Renal cortical epithelial cell (primary cell): ENCODE results near the gene GET4.

DNA sequence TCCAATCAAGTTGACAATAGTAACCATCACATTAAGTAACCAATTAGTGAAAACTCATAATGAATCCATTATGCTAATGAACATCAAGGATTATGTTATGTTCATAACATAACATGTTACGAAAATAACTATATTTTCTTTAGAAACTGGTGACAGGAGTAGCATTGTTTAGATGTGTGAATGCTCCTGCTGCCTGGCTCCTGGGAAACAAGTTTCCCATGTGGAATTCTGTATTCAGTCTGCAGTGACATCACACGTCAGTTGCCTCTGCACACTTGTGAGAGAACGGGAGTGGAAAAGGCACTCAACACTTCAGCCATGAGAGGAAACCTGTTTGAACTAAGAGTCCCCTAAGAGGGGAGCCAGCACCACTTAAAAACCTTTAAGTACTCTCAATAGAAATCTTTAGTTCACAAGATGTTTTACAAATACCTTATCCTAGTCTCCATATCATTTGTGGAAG is 140.3 kb upstream of the FAM20C start:
- RRBS = no CpG with 5 or more reads among the region's 3 CpGs

GRCh38 chr7:84034-84574 is 108.3 kb upstream of the FAM20C start:
- RRBS = no CpG with 5 or more reads among the region's 20 CpGs

DNA sequence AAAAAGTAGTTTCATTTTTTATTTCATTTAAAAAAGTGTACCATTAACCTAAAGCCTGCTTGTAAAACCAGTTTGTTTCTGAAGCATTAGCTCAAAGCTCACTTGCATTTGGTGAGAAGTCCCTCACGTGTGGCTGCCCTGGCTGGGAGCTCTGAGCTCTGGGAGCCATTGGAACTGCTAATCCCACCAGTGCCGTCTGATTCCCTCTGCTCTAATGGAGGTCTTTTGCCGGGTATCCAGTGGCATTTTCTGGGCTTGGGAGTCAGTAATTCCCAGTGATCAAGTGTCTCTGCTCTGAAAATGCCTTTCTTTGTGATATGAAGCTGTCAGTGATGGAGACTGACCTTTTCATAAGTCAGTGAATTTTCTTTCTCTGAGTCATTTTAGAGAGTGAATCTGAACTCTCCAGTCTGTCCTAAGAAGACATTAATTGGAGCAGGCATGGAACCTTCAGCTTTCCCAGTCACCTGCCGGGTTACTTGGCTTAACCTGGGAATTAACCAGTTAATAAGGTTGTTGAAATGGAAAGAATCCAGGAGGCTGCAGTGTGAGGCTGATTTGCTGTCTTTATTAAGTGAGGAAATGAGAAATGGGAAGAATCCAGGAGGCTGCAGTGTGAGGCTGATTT is 36.8 kb upstream of the FAM20C start:
- RRBS = no CpG with 5 or more reads among the region's 4 CpGs

- RRBS = no CpG with 5 or more reads among the region's 25 CpGs
Measured at GRCh38 chr7:189641-190515, 2.5 kb upstream of the FAM20C start.

GRCh38 chr7:201955-202529 is 9.7 kb downstream of the FAM20C start:
- RRBS = no CpG with 5 or more reads among the region's 13 CpGs

DNA sequence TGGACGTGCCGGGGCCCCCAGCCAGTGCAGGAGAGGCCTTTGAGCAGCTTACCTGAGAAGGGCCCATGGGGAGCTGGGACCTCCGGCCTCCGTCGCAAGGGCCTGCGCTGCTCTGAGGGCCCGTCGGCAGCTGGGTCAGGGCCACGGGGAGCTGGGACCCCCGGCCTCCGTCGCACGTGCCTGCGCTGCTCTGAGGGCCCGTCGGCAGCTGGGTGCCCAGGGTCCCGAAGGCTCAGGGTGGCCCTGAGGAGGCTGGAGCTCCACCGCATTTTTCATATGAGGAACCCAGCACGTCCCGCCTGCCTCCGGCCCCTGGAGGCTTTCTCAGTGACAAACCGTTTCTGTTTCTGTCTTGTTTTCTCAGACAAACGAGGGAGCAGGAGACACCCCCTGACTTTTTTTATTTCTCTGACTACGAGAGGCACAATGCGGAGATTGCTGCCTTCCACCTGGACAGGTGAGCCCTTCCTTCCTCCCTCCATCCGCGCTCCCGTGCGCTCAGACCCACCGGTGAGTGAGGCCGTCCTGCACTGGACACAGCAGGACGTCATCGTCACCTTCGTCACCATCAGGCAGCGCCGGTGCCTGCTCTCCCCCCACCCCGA is 43.8 kb upstream of the FOXL3 start:
- RRBS = 92% methylated on average over 9 of the region's 37 CpGs

DNA sequence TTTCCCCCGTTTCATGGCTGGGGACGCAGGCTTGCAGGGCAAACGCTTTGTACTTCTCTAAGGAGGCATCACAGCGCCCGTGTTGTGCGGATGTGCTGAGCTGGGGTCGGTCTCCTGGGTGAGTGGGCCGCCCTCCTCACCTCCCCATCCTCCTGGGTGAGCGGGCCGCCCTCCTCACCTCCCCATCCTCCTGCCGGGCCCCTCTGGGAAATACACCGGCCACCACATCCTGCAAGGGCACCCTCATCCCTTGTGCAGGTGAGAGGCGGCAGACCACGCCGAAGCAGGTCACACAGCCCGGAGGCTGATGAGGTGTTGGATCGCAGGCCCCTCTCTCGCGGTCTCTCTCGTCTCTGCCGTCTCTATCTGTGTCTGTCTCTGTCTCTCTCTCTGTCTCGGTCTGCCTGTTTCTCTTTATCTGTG is 30.9 kb upstream of the FOXL3 start:
- RRBS = 89% methylated on average over 5 of the region's 22 CpGs

DNA sequence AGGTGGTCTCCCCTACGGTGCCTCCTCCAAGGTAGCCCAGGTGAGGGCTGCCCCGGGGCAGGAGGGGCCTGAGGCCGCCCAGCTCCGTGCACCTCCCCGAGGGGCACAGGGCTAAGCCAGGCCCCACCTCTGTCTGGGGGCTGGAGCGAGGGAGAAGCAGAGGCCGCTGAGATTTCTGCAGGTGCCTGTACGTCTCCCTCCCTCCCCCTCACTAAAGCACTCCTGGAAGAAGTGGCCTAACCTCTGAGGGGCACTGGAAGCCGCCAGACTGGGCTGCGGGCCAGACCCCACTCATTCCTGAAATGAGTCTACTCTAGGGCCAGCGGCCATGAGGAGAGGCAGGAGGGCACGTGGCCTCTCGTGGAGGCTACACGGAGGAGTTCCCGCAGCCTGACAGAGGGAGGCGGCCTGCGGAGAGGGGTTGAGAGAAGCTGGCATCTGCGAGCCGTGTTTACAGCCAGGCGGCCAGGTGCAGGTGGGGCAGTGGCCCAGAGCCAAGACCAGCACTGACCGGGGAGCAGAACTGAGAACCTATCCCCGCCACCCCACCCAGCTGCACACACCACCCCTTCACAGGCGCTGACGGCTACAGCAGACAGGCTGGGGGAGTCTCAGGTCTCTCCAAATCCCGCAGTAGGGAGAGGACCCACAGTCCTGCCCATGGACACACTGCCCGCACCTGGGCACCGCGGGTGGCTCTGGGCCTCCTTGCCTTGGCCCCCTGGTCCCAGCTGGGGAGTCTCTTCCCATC is 6.7 kb downstream of the PDGFA start:
- RRBS = no CpG with 5 or more reads among the region's 28 CpGs

- RRBS = no CpG with 5 or more reads among the region's 15 CpGs
Measured at GRCh38 chr7:674657-675567, 51.6 kb upstream of the DNAAF5 start.

DNA sequence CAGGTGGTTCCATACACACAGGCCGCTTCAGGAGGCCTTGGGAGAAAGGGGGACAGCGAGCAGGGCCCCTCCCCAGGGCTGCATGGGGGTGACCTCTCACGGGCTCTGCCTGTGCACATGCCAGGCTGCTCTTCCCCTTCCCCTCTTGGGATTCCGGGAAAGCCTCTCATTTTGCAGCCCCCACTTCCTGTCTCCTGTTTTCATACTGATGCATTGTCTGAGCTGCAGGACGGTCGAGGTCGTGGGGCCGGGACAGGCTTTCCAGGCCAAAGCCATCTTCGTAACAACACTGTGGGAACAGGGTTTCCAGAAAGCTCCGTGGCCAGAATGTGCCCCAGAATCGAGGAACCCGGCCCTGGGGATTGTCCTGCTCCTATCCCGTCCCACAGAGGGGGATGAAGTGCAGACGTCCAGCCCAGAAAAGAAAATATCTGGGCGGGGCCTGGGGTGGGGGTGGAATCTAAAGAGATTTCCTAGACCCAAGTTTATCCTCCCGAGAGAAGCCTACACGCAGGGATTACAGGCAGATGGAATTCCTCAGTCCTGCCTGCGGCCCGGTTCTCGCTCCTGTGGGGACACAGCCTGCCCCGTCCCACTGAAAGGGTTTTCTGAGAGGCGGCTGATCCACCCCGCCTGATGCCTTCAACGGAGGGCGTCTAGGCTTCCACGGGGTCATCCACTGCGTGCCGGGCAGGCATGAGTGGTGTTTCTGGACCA is 29.5 kb upstream of the DNAAF5 start:
- RRBS = 94% methylated on average over 9 of the region's 28 CpGs

DNA sequence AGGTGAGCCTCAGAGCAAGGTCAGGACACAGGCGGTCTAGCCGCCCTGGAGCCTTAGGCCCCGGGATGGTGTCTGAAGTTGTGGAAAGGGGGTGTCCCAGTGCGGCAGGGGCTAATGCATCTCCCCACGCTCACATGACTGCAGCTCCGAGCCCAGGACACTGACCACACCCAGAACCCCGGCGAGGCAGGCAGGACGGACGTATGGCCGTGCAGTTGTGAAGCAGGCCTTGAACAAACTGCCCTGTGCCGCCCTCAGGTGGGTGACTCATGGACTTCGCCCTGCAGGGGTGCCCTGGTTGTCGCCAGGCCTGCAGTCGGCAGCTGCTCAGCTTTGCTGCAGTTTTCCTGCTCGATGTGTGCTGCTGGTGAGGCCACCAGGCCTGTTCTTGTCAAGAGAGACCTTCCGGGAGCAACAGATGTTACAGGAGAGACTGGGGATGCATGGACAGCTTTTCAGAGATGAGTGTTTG is 5.1 kb upstream of the PRKAR1B start:
- RRBS = no CpG with 5 or more reads among the region's 17 CpGs

DNA sequence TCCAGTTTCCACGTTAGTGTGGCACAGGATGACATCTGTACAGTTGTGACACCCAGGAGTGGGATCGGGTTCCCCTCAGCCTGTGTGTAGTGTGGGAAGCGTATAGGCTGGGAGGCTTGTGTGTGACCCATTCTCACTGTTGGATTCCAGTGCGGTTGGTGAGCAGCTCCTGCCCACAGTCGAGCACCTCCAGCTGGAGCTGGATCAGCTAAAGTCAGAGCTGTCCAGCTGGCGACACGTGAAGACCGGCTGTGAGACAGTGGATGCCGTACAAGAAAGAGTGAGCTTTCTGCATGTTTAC is 18.7 kb upstream of the GET4 start:
- RRBS = no CpG with 5 or more reads among the region's 9 CpGs

GRCh38 chr7:876410-876984 is at the start of gene GET4:
GET4 (plus strand) TSS chr7:876554.
- RRBS = 1% methylated on average over 59 of the region's 92 CpGs

DNA sequence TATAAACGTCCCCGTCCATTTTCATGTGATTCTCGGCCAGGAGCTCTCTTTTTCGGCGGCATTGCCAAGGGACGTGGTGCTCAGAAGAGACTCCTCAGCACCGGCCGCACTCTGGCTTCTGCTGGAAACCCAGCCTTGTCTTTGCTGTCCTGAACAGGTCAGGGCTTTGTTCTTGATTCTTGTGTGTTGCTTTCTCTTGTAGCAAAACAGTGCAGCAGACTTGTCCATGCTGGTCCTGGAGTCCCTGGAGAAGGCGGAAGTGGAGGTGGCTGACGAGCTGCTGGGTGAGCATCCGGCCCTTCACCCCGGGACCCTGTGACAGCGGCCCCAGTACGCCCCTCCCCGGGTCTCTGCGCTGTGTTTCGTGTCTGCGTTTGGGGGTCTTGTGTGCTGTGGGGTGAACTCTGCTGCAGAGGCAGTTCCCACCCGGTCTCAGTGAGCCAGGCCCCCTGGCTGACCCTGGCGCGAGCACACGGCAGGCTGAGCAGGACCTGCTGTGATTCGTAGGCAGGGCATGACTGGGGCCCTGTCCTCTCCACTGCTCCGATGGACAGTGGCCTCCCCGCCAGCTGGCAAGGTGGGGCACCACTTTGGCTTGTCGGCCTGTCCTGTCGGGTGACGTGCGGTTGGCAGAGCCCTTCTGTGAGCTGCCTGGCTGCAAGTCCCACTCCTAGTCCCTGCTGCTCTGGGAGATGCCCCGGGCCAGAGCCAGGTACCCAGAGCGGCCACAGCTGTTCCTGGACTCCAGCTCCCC is 10.2 kb downstream of the GET4 start:
- RRBS = 95% methylated on average over 5 of the region's 31 CpGs

- RRBS = no CpG with 5 or more reads among the region's 54 CpGs
Measured at GRCh38 chr7:895079-895926, 18.9 kb downstream of the GET4 start.

DNA sequence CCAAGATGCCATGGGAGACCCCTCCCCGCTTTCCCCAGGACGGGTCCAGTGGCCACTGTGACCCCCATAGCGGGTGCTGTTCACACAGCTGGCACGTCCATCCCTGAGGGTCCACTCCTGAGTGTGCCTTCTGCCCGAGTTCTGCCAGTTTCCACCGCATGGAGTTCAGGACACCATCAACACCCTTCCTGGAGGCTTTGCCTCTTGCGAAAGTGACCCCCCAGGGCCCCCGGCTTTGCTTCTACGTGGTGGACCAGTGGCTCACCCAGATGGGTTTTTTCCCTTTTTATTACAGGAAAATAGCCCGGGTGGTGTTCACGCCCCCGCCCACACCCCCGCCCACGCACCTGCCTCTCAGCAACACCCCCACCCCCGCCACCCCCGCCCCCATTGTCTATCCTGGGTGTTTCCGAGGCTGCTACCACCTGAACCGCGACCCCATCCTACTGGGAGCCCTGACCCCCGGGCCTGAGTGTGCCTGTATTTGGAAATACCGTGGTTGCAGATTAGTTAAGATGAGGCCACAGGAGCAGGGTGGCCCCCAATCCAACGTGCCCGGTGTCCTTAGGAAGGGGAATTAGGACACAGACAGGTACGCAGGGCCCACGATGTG is 31.9 kb downstream of the ADAP1 start:
- RRBS = 60% methylated on average over 9 of the region's 25 CpGs

DNA sequence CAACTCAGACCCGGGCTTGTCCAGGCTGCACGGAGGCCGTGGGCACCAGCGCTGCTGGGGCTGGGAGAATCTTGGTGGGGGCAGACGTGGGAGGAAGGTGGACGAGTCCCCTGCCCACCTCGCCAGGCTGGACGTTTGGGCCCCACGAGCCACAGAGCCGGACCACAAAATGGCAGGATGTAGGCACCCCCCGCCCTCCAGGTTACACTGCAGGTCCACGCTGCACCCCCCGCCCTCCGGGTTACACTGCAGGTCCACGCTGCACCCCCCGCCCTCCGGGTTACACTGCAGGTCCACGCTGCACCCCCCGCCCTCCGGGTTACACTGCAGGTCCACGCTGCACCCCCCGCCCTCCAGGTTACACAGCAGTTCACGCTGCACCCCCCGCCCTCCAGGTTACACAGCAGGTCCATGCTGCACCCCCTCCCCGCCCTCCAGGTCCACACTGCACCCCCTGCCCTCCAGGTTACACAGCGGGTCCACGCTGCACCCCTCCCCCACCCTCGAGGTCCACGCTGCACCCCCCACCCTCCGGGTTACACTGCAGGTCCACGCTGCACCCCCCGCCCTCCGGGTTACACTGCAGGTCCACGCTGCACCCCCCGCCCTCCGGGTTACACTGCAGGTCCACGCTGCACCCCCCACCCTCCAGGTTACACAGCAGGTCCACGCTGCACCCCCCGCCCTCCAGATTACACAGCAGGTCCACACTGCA is 30.5 kb downstream of the ADAP1 start:
- RRBS = 97% methylated on average over 3 of the region's 39 CpGs

DNA sequence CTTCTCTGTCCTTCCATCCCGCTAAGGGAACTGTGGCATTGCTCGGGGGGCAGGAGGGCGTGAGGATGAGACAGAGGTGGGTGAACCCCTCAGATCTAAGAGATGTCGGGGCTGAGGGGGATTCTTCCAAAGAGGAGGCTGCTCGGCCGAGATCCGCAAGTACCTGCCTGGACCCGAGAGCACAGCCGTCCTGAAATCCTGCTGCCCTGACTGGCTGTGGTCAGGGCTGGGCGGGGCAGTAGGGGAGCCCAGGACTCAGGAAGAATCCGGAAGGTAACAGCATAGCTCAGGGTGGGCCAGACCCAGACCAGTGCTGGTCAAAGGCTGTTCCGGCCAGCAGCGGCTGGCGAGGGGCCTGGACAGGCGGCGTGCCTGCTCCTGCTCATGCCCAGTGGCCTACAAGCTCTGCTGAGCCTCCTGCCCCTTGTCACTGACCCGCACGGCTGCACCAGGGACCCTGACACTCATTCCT is 2.9 kb upstream of the ADAP1 start:
- RRBS = 13% methylated on average over 2 of the region's 18 CpGs

GRCh38 chr7:1052046-1052554 is 7.8 kb downstream of the GPR146 start:
- RRBS = no CpG with 5 or more reads among the region's 14 CpGs